ENCODE measurements around the genes FAM25G, FAM170B and OGDHL.

GRCh38 chr10:46524096-46524864, 32.2 kb downstream of the GPRIN2 start:
- PRO-cap = no peak

DNA sequence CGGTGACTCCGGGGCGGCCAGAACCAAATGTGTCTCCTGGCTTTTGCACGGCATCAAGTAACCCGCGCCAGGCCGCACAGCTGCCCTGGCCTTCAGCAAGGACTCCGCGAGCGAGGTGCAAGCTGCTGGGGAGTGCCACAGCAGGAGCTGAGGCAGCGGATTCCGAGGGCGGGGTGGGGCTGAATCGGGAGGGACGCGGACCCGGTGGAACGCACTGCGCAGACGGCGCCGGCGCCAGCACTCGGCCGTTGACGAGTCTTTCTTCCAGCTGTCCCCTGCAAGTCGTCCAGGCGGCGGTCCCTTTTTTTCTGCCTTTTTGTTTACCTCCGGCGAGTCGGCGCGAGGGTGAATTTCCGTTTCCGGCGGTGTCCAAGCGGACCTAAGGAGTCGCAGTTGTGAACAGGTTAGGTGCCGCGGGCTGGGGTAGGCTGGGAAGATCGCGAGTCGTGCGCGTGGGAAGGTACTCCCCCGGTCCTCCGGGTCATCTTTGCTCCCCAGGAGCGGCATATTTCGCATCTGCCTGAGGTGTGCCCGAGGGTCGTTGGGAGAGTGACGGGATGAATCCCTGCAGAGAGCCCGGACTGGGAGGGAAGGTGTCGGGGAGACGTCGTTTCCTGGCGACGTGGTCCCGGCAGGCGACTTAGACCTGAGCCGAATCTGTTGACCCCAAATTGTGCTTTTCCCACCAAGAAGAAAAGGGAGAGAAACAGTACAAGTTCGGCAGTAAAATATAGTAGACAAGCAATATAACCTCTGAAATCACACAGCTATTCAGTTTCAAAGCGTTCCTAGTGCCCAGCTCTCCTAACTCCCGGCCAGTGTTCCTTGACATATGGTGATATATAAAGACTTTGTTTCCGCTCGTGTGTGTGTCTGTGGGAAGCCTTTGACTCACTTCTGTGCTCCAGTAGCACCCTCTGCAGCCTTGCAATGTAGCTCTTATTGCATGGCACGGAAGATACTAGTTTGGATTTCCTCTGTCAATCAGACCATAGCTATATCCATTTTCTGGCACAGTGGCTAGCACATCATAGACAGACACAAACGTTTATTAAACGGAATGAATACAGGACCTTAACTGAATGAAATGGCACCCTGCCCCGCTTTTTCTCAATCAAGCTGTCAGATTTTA, 124.4 kb upstream of the PTPN20 start:
- PRO-cap = bidirectional peak, plus-strand start at position 407 of the sequence, minus-strand start at position 288 of the sequence

GRCh38 chr10:46815717-46816330, 95.4 kb upstream of the PTPN20 start:
- PRO-cap = no peak

DNA sequence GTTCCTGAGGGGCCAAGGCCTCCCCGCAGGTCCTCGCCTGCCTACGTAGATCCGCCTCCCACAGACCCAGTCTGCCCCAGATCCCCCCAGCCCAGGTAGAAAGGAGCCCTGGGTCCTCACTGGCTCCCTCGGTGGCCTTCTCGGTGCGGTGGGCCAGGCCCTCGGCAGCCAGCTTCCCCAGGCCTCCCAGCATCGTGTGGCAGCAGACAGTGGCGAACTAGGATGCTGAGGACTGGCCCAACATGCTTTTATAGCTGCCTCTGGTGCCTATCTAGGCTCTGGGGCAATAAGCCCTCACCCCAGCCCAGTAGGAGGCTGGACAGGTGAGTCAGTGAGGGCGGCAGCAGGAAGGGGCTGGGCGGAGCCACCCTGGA, at the start of gene FAM25G:
FAM25G (minus strand) TSS at position 219 of the 374 bp plus-strand sequence.
- PRO-cap = no peak

- PRO-cap = no peak
Measured at GRCh38 chr10:47743575-47744242, 19.7 kb downstream of the SYT15B start.

DNA sequence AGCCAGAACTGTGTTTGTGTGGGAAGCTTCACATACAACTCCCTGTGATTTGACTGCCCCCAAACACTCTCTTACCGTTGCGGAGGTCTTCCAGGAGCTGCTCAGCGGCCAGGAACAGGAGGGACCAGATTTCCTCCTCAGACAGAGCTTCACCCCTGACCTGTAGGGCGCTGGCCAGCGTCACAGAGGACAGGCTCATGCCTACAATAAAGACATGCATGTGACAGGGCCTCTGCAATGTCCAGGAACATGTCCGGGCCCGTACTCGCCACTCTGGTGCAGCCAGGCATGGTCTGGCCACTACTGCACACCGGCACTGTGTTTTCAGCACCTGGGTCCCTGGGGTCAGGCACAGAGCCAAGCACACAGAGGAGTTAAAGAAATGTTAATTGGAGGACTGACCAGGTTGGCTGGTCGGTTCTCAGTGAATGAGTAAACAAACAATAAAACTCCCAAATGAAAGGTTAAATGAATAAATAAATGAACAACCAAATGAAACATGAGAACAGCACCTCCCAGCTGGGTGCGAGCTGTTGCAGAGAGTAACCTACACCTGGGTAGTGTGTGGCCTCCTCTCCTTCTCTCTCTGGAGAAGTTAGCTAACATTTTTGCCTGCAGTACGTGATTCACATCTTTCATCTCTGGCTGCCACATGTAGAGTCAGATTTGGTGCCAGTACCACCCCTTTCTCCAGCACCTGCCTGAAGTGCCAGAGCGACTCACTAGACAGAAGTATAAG, 22.8 kb downstream of the FRMPD2 start:
- PRO-cap = no peak

DNA sequence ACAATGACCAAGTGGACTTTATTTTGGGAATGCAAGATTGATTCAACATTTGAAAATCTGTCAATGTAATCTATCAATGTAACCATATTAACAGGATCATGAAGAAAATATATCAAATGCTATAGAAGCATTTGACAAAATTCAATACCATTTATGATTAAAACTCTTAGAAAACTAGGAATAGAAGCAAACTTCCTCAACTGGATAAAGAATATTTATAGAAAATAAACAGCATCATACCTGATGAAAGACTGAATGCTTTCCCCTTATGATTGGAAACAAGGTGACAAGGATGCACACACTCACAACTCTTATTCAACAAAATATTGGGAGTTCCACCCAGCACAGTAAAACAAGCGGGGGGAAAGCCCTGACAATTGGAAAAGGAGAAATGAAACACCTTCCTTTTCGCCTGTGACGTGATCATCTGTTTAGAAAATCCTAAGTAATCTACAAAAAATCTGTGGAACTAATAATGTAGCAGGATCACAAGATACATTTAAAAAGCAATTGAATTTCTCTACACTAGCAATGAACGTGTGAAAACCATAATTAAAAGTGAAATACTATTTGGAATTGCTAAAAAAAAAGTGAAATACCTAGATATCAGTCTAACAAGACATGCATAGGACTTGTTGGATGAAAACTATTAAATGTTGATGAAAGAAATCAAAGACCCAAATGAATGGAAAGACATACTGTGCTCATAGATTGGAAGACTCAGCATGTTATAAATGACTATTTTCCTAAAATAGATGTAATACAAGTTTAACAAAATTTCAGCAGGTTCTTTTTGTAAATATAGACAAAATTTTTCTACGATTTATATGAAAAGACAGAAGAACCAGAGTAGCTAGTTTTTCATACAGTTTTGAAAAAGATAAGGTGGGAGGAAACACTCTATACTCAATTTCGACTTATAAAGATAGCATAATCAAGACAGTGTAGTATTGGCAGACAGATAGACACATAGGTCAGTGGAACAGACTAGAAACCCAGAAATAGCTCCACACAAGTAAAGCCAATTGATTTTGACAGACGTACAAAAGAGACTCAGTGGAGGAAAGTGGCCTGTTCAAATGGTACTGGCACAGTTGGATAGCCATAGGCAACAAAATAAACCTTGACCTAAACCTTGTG, 46.3 kb downstream of the MAPK8 start:
- PRO-cap = no peak

DNA sequence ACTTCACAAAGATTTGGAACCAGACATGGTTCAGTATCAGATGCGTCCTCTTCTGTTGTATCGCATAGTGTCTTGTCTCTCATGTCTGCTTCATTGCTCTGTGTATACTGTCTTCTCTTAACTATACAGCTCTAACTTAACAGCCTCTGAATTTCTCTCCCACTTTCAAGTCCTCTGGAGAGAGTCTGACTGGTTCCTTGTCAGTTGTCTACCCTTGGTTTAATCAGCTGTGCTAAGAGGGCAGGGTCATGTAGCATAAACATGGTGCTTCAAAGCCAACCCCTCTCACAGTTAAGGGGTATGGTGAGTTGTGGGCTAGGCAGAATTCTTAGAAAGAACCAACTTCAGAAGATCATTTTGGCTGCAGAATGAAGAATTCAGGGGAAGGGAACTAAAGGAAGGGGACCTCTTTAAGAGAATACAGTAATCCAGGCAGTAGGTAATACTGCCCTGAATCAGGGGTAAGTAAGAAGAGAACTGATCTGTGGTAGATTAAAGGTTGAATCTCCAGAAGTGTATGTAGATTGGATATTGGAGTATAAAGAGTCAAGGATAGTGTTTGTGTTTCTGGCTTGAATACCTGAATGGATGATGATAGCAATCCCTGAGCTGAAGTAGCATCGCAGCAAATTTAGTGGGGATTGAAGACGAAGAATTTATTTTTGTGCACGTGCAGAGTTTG, 62.5 kb downstream of the MAPK8 start:
- PRO-cap = no peak

- PRO-cap = no peak
Measured at GRCh38 chr10:48434858-48435742, 128.6 kb downstream of the MAPK8 start.

DNA sequence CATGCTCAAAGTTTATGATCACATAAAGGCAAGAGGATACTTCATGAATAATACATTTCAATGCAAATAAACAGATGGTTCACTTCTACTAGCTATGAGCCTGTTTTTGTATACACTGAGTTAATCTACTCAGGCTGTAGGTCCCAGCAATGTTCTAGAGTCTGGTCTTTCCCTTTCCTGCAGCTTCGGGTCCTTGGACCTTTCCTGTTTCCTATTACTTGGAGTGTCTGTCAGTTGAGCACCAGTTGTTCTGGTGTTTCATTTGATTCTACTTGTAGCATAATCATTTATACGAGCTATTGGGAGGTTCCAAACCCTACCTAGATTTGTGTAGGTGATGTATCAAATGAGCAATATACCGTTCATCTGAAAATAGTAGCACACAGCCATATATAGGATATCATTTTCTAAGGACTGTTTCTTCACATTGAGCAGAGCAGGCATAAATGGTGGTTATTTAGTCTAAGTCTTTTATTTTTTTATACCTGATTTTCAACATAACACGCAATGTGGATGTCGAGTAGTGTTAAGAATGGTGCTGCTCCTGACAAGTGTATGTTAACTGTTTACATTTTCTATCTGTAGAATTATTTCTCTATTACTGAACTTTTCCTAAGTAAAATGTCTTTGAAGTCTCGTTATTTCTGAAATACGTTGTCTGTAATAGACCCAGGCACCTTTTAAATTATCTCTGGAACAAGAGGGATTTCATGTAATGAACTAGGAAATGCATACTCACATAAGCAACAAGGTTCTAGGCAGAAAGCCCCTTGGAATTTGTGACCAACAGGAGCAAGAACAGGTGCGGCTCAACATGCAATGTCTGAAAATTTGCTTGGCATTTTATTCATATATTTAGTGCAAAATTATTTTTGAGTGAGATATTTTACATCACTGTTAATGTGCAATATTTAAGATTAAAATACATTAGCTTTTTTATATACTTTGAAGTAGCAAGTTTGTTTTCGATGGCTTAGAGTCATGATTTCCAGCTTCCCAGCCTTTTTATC, 129.6 kb downstream of the MAPK8 start:
- PRO-cap = no peak

DNA sequence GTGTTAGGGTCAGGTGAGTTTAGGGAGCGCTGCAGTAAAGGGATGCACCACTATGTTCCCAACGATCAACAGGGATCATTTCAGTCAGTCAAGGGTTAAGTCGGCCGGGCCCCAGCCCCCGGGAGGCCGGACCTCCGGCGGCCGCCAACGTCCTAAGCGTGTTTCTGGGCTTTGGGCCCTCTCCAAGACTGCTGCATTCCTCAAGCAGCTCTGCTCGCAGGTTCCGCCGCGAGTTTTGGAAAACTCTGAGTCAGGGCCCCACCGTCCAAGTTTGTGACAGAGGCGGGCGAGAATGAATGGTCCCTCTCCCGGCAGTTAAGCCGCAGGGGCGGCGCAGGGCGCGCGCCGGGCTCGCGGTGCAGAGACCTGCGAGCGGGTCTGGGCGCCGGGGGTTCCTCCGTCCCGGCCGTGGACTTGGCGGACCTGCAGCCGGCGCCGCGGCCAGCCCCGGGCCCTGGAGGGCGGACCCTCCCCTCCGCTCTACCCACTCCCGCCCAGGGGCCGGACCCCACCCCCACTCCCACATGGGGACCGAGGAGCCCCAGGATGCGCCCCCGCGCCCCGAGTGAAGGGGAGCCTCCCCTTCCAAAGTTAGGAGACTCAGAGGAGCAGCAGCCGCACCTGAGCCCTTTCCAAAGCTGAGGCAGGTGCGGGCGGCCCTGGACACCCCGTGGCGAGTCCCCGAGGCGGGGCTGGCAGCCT, 81.4 kb downstream of the ARHGAP22 start:
- PRO-cap = no peak

DNA sequence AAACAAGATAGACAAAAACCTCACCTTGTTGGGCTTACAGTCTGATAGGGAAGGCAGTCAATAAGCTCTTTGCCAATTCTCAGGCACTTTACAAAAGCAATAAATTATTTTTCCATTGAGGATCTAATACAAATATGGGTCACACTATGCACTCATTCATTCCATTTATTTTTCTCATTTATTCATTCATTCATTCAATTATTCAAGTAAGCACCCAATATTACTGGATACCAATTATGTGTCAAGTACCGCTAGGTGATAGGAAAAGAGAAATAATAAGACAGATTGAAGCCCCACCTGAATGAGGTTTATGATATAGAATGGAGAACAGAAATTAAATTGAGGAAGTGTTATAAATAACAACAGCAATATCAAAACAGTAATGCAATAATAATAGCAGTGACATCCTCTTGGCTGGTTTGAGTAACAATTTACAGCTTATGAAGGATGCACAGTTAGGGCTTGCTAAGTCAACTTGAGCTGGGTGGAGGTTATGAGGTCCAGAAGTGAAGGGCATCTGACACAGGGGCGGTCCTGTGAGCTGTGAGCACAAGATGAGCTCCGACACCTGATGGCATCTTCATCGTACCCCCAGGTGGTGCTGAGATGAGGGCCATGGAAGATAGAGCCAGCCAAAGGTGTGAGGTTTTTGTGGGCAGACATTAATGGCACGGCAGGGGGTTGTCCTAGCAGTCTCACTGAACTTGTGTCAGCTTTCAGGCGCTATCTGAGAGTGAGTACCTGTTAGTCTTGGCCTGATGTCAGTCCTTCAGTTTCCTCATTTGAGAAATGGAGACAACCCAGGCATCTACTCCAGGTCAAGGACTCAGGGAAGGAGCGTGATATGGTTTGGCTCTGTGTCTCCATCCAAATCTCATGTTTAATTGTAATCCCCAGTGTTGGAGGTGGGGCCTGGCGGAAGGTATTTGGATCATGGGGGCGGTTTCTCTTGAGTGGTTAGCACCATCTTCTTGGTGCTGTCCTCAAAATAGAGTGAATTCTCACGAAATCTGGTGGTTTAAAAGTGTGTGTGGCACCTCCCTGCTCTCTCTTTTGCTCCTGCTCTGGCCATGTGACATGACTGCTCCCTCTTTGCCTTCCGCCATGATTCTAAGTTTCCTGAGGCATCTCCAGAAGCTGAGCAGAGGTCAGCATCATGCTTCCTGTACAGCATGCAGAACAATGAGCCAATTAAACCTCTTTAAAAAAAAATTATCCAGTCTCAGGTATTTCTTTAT, 30.4 kb downstream of the ARHGAP22 start:
- PRO-cap = no peak

- PRO-cap = no peak
Measured at GRCh38 chr10:48606712-48607600, 2.1 kb upstream of the ARHGAP22 start.

DNA sequence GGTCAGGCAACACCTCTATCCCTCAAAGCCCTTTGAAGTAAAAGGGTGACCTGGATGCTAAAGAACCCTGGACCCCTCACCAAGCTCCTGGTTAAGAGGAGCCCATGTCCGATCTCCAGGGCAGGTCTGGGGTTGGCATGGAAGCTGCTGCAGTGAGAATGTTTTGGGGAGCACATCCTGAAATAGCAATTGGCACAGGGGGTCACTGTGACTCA, 18.6 kb upstream of the ARHGAP22 start:
- PRO-cap = no peak

DNA sequence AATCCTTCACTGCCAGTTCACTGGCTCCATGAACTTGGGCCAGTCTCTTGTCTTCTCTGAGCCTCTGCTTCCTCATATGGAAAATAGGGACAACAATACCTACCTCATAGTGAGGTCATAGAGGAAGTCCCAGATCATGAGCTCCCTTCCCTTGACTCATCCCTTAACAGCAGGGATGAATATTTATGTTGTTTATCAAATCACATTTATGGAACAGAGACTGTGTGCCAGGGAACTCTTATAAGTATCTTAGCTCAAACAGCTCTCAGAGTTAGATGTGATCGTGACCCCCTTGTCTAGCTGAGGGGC, 20.2 kb upstream of the ARHGAP22 start:
- PRO-cap = no peak

- PRO-cap = no peak
Measured at GRCh38 chr10:49094906-49095268, 20.4 kb downstream of the VSTM4 start.

DNA sequence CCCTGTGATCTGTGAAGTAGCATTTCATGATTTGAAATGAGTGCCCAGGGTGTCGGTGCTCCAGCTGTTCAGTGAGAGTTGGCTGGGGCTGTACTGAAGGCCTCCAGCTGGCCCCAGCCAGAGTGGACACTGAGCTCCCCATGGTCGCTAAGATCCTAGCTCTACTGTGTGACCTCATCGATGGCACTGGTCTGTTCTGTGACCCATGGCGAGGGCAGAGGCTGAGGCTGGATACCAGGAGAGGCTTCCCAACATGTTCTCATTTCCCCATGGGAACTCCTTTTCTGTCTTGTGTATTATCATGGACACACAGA, at the start of gene FAM170B:
FAM170B (minus strand) TSS at position 131 of the 314 bp plus-strand sequence.
- PRO-cap = no peak

GRCh38 chr10:49183648-49184065, 4.5 kb downstream of the TMEM273 start:
- PRO-cap = no peak

DNA sequence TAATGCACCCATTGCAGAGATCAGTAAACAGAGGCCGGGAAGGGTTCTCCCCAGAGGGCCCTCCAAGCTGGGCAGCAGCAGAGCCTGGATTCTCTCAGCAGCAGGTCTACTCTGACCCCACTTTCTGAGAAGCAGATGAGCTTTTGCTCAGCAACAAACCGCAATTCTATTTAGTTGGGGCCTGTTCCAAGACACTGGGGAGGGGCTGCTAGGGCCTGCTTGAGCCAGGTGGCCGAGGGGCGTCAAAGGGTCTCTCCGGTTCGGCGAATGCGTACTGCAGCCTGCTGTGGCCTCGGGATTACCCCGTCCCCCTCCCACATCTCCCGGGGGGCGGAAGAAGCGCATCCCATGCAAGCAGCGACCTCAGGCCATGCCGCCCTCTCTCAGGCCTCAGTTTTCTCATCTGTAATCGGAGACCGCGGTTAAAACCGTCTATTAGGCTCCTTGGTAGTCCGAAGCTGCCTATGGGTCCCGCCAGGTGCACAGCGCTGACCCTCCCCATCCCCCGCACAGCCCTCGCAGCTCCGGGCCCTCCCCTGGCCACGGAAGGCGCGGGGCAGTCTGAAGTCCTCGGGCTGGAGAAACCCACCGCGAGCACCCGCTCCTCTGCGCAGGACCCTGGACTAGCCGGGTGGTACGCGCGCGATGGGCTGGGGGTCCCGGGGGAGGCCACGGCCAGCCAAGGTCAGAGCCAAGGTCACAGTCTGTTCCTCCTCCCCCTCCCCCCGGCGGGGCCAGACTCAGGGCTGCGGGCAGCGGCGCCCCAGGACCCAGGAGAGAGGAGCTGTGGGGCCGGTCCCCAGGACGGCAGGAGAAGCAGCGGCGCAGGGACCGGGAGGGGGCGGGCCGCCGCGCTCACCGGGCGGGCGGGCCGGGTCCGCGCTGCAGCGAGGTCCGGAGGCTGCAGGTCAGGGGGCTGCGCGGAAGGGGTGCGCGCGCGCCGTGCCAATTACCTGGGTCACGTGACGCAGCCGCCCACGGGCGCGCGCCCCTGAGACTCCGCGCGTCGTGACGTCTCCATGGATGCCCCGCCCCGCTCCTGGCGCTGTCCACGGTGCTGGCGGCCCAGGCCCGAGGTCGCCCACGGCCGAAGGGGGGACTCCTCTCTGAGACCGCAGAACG, at the start of gene OGDHL:
OGDHL (minus strand) TSS at position 944 of the 1,122 bp plus-strand sequence.
- PRO-cap = no peak

DNA sequence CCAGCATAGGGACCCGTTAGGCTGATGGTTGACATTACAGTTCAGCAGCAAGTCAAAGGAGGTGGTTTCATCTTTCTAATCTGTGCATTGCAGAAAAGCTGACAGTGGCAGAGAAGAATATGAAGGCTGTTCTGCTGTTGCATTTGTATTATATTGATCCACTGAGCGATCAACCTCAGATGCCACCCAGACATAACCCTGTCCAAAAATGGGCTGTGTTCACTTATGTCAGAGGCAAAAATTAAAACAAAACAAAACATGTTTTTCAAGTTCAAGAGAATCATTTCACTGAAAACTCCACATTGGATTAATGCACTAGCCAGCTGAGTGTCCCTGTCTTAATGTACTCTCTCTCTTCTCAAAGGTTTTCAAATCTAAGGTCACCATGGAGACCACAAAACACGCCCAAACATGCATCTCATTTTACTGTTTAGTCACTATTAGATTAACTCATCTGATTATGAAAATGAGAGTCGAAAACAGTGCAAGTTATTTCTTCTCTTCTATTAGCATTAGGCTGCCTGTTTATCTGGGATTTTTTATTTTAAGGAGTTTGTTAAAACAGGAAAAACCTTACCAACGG, 70.7 kb upstream of the ASAH2 start:
- PRO-cap = no peak